Esophagus muscularis mucosa (tissue), 4 donors: ENCODE measurements around the genes FERMT2 and CGRRF1.

DNA sequence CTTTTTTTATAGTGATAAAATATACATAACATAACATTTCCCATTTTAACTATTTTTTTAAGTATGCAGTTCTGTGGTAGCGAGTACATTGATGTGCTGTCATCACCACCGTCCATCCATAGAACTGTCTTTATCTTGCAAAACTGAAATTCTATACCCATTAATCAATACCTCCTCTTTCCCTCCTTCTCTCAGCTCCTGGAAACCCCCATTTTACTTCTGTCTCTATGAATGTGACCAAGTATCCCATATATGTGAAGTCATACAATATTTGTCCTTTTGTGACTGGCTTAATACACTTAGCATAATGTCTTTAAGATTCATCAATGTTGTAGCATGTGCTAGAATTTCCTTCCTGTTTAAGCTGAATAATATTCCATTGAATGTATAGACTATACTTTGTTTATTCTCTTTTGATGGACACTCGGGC is 3.1 kb downstream of the GNG2 start:
- PRO-cap, result no peak
- RAMPAGE, long total RNA, 4 experiments, result no peak in any of the 4 experiments

DNA sequence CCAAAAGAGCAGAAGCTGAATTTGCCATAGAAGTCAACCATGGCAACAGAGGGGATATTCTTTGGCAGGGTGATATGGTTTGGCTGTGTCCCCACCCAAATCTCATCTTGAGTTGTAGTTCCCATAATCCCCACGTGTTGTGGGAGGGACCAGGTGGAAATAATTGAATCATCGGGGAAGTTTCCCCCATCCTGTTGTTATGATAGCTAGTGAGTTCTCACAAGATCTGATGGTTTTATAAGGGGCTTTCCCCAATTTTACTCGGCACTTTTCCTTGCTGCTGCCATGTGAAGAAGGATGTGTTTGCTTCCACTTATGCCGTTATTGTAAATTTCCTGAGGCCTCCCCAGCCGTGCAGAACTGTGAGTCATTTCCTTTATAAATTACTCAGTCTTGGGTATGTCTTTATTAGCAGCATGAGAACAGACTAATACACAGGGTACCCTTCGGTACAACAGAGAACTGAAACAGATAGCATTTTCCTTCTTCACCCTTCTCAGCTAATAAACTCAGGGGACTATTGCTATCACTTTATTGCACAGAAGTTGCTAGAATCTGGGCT is 45.3 kb downstream of the GNG2 start:
- PRO-cap, result no peak
- RAMPAGE, long total RNA, 4 experiments, result no peak in any of the 4 experiments

DNA sequence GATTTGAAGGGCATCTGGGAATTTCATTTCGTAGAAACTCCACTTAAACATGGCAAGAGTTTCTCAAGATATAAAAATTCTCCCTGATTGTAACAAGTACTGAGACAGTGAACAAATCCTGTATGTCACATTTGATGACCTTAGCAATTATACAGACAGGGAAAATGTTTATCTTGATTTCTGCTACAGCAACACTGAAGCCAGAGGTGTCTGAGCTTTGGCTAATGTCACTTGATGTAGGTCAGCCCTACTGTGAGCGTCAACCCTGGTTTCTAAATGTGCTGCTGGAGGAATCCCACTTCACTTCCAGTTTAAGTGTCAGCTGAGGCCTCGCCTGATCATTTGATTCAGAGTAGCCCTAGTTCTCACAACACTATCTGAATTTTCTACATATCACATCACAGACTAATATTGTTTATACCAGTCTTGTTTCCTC is 20.9 kb downstream of the RTRAF start:
- PRO-cap, result no peak
- RAMPAGE, long total RNA, 4 experiments, result no peak in any of the 4 experiments

DNA sequence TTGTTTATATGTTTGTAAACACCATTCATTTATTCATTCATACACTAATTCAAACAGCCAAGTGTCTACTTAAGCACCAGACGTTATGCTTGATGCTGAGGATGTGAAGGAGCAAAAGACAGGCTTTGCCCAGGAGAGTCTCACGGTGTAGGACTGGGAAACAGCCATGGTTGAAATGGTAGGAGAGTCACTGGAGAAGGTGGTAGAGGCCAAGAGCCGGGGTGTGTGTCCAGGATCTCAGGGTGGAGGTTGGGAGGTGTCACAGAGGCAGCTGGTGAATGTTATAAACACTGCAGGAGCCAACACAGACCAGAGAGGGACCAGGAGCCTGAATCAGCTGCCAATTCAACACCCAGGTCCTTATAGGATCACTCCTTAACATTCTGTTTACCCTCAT is 7.5 kb downstream of the NID2 start:
- PRO-cap, result no peak
- RAMPAGE, long total RNA, 4 experiments, result no peak in any of the 4 experiments

DNA sequence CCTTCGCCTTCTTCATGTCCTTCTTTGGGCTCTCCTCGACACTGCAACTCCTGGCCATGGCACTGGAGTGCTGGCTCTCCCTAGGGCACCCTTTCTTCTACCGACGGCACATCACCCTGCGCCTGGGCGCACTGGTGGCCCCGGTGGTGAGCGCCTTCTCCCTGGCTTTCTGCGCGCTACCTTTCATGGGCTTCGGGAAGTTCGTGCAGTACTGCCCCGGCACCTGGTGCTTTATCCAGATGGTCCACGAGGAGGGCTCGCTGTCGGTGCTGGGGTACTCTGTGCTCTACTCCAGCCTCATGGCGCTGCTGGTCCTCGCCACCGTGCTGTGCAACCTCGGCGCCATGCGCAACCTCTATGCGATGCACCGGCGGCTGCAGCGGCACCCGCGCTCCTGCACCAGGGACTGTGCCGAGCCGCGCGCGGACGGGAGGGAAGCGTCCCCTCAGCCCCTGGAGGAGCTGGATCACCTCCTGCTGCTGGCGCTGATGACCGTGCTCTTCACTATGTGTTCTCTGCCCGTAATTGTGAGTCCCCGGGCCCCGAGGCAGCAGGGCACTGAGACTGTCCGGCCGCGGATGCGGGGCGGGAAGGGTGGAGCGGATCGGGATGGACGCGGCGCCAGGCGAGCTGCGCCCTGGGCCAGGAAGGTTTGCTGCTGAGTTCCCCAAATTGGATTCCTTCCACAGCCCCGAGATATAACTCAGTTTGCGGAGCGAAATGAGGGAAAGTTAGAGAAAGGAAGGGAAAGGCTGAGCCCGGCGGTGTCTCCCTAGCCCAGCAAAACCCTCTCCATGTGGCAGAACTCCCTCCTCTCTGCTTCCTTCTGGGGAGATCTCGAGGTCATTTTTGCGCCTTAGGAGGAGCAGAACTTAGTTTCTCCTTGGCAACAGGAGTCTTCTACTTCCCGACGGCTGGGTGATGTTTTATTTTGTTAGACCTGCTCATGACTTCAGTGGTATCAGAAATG is 921 bp downstream of the PTGDR start:
- PRO-cap, result no peak
- RAMPAGE, long total RNA, 4 experiments, result no peak in any of the 4 experiments

GRCh38 chr14:52313273-52313970 is 690 bp upstream of the PTGER2 start:
- PRO-cap, result no peak
- RAMPAGE, long total RNA, 4 experiments, result no peak in any of the 4 experiments

- PRO-cap, result no peak
- RAMPAGE, long total RNA, 4 experiments, result no peak in any of the 4 experiments
Measured at GRCh38 chr14:52659603-52660349, 35.6 kb downstream of the ERO1A start.

DNA sequence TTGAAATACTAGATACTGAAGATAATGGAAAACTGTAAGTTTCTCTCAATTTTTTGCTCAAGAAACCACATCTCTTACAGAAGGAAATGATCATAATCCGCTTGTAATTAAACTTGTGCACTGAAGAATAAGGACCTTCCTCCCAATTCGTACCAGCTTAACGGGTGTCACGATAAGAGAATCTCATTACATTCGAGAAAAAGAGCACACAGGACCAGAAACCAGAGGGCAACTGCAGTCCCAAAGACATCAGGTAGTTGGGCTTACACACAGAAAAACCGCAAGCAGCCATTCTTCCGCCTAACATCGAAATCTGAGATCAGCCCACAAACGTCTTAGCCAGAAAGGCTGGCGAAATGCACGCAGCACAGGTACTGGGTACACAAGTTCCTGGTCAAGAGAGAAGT is 750 bp downstream of the ERO1A start:
- PRO-cap, result no peak
- RAMPAGE, long total RNA, 4 experiments, result no peak in any of the 4 experiments

- PRO-cap, result bidirectional peak, plus-strand start at chr14:52695252, minus-strand start at chr14:52695210
- RAMPAGE, long total RNA, 4 experiments, result no peak in any of the 4 experiments
Measured at GRCh38 chr14:52695012-52695473, 315 bp downstream of the ERO1A start.

DNA sequence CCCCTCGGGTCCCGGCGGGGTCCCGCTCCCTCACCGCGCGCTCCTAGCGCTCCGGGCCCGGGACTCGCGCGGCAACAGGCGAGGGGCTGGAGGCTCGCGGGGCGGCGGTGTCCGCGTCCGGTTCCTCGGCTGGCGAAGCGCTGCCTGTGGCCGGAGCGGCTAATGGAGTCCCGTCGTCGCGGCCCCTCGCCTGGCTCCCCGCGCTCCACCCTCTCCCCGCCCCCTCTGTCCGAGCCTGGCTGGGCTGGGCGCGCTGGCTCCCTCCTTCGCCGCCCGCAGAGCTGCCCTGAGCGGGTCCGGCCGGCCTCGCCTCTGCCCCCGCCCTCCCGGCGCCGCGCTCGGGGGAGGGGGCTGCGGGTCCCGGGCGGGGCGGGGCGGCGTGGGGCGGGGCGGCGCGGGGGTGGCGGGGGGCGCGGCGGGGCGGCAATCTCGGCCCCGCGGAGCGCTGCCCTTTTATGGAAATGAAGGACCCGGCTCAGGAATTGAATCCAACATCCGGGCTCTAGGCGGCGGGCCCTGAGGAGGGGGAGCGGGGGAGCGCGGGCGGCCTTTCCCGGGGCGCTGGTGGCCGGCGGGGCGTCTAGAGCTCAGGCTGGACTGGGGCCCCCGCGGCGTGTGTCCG is at the start of gene FERMT2:
FERMT2 (minus strand) TSS at position 164 of the 622 bp plus-strand sequence.
- PRO-cap, result bidirectional peak, plus-strand start at position 519 of the sequence, minus-strand start at position 200 of the sequence
- RAMPAGE, long total RNA, 4 experiments, result start-site peak on the plus strand in 2 of 4 experiments, centred at positions 530 to 541 of the sequence, 7 to 16 reads per replicate; start-site peak on the minus strand in 4 of 4 experiments, centred at positions 163 to 179 of the sequence, 451 to 1,485 reads per replicate

DNA sequence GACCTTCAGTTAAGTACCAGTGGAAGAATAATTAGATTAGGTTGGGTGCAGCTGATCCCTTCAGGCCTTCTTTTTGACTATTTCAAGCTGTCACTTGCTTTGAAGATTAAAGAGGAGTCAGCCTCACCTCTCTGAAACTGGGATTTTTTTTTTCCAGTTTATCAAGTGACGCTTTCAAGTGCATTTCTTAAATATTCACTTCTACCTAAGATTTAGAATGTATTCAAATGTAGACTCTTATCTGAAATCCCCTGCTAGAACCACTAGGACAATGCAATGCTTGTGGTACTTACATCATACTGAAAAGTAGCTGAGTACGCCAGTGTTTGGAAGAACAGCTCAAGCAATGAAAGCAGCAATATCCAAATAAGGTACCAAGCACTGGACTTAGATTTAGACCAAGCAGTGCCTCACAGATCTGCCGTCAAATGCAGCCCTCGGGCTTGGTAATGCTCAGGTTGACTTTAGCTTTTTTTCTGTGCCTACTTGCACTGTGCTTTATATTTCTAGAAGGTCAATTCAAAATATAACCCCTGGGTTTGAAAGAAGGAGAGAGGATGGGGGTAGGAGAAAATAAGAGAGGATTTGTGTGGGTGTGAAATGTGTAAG is 3.7 kb upstream of the FERMT2 start:
- PRO-cap, result bidirectional peak, plus-strand start at position 416 of the sequence, minus-strand start at position 301 of the sequence
- RAMPAGE, long total RNA, 4 experiments, result no peak in any of the 4 experiments

- PRO-cap, result no peak
- RAMPAGE, long total RNA, 4 experiments, result no peak in any of the 4 experiments
Measured at GRCh38 chr14:53858130-53858745, 98.4 kb downstream of the BMP4 start.

GRCh38 chr14:53963504-53964115 is 7.0 kb upstream of the BMP4 start:
- PRO-cap, result no peak
- RAMPAGE, long total RNA, 4 experiments, result no peak in any of the 4 experiments

DNA sequence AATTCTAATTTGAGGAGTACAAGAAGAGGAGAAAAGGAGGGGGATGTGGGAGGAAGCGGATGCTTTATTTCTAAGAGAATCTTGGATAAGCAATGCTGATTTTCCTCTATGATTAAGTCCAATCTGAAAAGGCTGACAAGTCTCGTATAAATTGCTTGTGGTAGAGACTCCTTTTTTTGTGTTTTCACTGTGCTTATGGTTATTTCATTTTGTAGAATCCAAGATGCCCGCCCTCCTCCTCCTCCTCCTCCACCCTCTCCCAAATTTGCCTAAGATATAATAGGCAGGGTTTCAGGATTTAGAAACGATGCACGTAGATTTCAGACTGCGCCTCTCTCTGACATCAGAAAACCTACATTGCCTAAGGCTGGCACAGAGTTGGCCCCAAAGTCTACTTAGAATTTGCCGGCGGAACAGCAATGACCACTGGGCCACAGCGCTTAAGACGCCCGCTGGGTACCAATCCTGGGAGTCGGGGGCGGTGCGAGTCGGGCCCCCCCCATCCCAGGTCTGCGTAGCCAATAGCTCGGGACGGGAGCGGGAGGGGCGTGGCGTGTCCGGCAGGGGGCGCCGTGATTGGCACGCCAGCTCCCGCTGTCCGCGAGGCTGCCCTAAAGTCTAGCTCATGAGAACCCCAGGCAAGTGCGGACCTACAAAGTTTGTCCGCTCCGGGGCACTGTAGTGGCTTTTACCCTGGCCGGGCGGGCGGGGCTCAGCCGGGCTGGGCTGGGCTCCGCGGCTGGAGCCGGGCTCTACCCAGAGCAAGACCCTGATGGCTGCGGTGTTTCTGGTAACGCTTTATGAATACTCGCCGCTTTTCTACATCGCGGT is at the start of gene CGRRF1:
CGRRF1 (plus strand) TSS at position 719 of the 831 bp plus-strand sequence.
- PRO-cap, result bidirectional peak, plus-strand start at position 759 of the sequence, minus-strand start at position 474 of the sequence
- RAMPAGE, long total RNA, 4 experiments, result start-site peak on the plus strand in 3 of 4 experiments, centred at positions 728 to 744 of the sequence, 92 to 445 reads per replicate

DNA sequence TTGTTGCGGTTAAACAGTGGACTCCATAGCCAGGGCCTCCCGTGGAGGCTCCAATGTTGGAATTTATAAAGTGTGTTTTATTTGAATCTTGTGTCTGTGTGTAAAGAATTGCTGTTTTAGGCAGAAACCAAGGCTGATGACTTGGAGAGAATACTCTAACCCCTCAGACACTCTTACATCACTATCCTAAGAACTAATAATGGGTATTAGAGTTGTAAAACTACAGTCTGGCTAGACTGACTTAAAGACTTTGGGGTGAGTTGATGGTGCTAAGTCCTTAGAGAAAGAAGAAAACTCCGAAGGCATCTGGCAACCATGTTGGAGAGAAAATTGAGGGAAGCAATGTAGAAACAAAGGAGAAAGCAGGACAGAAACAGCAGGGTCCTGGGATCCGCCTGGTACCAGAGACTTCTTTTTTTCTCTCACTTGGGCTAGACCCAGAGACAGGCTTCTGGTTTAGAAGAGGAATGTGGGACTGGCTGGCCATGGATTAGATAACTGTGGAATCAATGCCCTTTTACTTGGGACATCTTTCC is 34.8 kb downstream of the SAMD4A start:
- PRO-cap, result no peak
- RAMPAGE, long total RNA, 4 experiments, result no peak in any of the 4 experiments

DNA sequence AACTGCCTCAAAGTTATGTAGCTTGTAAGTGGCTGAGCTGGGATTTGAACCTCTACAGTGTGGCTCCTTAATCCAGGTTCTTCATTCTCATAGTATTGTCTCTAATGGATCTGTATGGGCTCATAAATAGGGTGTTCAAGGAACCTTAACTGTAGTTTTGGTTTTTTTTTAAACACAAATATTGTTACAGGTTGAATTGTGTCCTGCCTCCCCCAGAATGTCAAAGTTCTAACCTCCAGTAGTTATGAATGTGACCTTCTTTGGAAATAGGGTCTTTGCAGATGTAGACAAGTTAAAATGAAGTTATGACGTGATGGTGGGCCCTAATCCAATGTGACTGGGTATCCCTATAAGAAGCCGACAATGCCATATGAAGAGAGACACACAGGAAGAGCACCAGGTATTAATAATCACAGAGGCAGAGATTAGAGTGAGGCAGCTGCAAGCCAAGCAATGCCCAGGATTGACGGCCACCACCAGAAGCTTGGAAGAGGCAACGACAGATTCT is 61.9 kb downstream of the SAMD4A start:
- PRO-cap, result no peak
- RAMPAGE, long total RNA, 4 experiments, result no peak in any of the 4 experiments

DNA sequence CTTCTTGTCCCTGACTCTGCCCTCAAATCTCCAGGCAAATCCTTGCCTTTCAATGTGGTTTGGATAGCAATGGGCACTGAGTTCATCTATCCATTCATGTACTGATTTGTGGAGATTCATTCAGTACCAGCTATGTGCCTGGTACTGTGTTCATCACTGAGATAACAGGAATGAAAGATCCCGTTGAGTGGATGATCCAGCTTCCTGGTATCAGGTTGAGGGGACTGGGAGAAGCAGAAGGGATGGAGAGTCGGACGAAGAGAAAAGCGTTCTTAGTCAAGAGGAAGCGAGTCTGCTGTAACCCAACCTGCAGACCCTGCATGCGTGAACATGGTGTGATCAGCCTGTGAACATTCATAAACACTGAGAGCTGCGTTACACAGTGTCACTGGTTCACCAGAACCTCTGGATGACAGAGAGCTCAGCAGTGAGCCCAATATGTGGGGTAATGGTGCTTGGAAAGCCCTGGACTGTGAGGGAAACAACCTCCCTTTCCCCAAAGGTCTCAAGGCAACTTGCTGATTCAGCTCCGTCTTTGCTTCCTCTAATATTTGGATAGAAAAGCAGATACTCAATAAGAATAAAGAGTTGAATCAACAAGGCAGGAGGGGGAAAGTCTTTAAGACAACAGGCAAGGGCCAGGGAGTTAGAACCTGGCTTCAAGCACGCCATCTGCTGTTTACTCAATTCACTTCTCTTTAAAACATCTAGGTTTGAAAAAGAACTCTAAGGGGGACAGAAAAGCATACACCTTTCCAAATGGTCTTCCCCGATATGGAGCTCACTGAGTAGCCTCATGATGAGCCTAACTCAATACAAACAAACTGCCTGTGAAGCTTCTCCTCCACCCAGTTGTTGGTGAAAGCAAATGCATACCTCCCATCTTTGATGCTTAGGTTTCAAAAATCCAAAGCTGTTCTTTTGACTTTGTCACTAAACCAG is 75.8 kb downstream of the SAMD4A start:
- PRO-cap, result no peak
- RAMPAGE, long total RNA, 4 experiments, result no peak in any of the 4 experiments

- PRO-cap, result bidirectional peak, plus-strand start at chr14:54670239, minus-strand start at chr14:54670048
- RAMPAGE, long total RNA, 4 experiments, result no peak in any of the 4 experiments
Measured at GRCh38 chr14:54669553-54670467, 102.9 kb downstream of the SAMD4A start.

GRCh38 chr14:54673031-54673921 is 106.3 kb downstream of the SAMD4A start:
- PRO-cap, result no peak
- RAMPAGE, long total RNA, 4 experiments, result no peak in any of the 4 experiments

- PRO-cap, result no peak
- RAMPAGE, long total RNA, 4 experiments, result no peak in any of the 4 experiments
Measured at GRCh38 chr14:54693544-54694598, 126.9 kb downstream of the SAMD4A start.